ENCODE measurements around a stretch of chr15.

GRCh38 chr15:85623308-85624306 is 171.1 kb downstream of the KLHL25 start:
- PRO-cap = no peak
- RAMPAGE, long total RNA = no peak

DNA sequence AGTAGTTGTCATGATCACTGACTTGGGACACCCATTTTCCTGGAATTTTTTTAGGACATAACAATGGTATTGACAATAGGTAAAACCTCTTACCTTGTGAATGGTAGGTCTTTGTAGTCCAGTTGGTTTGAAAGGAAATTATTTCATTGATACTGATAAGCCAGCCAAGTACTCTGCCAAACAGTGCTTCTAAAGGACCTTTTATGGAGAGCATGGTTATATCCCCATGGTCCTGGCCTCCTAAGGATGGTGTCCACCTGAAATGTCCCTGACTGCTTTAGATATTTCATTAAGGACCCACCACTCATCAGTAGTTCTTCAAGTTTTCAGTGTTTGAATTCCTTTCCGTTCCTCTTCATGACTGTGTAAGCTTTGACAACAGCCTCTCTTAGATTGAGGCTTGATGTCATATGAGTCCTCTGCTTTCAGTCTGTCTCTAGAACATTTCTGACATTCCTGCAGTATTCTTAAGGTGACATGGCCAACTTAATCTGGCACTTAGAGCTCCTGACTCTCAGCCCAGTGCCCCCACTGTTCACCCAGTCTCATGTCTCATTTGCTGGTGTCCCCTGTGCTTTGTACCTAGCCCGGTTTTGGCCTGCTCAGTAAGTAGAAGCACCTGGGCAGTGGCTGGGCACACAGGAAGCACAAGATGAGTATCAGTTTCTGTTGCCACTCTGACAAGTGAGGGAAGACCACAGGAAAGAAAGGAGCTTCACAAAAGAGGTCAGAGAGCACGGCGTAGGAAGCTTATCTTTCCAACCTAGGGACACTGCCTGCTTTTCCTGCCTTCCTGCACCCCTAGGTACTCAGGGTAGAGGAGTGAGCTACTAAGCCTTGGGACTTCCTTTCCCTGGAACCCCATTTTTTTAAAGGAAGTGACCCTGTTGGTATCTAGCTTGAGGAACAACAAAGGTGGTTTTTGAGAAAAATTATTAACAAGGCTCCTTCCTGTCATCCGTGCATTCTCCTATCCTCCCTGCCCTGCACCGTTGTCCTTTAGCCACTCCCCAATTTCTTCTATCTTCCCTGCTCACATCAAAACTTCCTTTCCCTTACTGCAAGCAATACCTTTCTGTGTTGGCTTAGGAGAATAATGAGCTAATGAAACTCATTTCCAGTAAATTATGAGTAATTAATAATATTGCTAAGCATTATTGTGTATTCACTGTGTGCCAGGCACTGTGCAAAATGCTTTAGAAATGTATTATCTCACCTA is 103.2 kb downstream of the KLHL25 start:
- PRO-cap = no peak
- RAMPAGE, long total RNA = no peak

DNA sequence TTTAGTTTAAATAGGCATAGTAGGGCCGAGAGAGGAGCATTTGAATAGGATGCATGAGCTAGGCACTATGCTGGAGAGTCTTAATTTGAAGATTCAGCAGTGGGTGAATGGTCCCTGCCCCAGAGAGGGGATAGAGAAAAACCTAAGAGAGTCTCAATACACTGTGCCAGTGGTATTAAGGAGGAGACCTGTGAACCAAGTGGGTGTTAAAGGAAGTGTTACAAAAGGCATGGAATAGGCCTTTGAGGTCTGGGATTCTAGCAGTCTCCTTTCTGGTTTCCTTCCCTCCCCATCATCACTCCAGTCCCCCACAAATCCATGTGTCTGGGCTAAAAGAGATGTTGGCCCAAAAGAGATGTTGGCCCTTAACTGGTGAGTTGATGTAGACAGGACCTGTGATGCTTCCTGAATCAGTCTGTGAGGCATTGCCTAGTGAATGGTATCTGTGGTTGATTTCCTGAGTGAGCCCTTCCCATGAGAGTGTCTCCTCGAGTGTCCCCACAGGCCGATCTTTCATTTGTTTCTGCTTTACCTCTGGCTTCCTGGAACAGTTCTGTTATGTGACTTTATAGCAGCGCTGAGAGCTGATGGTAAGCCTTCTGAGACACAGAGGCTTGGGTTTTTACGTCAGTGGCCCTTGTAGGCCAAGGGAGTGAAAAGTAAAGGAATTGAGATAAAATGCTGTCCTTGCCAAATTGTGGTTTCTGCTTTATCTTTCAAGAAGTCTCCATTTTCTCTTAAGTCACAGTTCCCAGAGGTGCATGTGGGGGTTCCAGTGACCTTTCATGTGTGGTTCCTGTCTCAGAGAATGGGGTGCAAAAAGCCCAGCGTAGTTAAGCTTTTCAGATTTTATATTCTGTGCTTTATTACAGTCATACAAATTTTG is 87.8 kb downstream of the KLHL25 start:
- PRO-cap = bidirectional peak, plus-strand start at position 782 of the sequence, minus-strand start at position 542 of the sequence
- RAMPAGE, long total RNA = no peak

DNA sequence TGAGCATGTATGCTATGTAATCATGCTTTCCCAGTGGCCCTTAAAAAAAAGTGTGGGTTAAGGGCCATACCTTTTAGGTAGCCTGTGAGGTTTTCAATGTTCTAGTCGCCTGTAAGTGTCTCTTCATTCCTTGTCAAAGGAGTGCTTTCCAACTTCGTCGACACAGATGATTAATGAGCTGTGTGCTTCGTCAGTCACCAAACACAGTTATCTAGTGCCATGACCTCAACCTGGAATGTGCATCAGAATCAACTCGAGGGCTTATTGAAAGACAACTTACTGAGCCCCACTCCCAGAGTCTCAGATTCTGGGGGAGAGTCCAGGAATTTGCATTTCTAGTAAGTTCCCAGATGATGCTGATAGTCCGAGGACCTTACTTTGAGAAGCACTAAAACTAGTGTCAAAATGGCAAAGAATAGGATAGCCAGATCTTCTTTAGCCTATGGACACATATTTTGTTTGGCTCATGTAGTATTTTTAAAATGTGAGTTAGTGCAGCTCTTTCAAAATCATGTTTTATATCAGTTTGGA is 86.0 kb downstream of the KLHL25 start:
- PRO-cap = no peak
- RAMPAGE, long total RNA = no peak

DNA sequence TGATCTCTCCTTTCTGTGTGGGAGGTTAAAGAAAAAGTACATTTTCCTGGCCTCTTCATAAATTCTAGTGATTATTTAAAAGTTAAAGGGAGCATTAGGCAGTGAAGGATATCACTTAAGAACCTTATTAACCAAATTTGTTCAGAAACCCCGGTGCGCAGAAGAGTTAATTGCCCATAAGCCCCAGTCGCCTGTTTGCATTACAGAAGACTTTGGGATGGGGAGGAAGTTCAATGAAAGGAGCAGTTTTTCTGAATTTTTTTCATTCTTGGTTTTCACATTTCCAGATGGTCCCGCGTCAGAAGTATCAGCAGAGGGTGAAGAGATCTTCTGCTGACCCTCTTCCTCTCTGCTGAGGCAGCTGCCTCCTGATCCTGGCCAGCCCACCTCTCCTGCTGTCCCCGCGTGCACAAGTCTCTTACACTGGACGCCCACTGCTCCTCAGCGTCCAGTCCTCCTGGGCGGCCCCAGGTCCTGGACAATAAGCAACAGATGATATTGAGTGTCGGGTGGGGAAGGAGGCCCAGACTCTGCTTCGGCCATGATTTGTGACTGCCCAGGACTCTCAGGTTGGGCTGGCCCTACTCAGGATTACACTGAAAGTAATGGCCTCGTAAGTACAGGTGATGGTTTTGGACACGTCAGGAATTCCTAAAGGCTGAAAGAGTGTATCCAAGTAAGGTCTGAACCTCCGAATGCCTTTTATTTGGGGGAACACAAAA is 50.2 kb downstream of the KLHL25 start:
- PRO-cap = no peak
- RAMPAGE, long total RNA = no peak

- PRO-cap = no peak
- RAMPAGE, long total RNA = no peak
These were observed 49.3 kb downstream of the KLHL25 start for GRCh38 chr15:85745219-85745958.

DNA sequence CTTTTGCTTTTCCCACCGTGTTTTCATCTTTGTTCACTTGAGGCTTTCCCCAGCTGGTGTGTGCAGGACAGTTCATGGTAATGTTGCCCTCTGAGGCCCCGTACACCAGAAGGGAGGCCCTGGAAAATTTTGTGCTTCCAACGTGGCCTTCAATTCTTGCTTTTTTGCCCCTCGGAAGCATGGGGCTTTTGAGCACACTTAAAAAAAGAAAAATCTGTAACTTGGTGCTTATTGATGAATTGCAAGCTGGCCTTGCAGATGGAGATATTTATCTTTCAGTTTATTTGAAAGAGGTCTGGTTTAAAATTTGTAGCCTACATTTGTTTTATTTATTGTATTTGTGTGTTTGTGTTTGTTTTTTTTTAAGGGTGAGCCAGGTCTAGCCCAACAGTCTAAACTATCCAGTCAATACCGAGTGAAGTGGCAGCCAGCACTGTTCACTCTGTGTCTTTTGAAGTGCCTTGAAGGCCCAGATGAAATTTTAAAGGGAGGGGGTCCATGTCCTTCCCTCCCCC is 48.7 kb downstream of the KLHL25 start:
- PRO-cap = no peak
- RAMPAGE, long total RNA = no peak

GRCh38 chr15:85746916-85747862 is 47.5 kb downstream of the KLHL25 start:
- PRO-cap = no peak
- RAMPAGE, long total RNA = no peak

DNA sequence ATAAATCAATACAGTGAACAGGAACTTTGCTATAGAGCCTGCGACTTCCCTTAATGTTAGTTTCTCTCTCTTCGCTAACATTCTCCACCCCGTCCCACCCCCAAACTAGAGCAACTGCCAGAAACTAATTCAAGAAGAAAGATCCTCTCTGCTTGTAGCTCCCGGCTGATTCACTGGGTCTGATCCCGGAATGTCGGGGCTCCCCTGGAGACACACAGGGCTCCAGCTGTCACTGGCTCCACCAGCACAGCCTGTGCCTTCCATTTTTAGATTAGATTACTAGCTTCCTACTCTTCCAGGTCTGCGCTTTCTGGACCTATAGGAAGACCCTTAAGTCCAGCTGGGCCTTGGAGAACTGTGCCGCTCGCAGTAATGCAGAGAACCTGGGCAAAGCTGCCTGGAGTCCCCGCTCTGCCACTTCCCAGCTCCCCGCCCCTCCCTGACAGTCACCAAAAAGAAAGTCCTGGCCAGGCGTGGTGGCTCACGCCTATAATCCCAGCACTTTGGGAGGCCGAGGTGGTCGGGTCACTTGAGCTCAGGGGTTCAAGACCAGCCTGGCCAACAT is 45.1 kb downstream of the KLHL25 start:
- PRO-cap = no peak
- RAMPAGE, long total RNA = no peak

GRCh38 chr15:85770760-85771114 is 24.0 kb downstream of the KLHL25 start:
- PRO-cap = no peak
- RAMPAGE, long total RNA = no peak

DNA sequence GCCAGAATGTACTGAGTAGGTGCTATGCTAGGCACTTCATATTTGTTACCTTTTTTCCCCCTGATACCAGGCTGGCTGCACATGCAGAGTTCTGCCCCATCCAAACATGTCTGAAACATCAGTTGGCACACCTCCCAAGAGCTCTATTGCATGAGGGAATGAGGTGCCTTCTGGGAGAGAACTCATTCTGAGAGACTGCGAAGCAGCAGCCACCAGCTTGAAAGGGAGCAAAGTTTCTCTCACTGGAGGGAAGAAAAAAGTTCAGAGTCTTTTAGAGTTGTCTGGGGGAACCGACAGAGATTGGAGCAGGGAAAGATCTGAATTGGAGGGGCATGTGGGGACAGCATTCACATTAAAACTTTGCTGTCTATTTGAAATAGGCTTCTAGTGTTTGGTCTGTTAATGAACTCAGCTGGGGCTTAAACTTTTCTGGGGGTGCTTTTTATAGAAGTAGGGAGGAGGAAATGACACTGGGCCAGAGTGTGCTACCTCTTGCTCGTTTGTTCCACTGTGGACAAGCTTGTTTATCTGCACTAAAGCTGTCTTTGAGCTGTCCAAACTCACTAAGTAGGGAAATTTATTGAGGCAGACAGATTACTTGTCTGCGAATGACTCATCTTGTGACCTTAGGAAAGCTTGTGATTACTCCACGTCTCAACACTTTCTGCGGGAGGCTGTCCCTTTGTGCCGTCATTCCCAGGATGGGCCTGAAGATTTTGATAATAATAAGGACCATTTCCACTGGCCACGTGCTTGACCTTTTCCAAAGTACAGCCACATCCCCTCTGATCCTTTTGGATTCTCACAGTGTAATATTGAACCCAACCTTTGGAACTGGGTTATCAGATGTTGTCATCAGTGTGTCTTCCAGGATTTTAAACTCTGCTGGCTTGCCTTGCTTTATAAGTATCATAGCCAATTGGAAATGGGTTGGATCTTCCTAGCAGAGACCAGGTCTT is 84.4 kb downstream of the AGBL1 start:
- PRO-cap = no peak
- RAMPAGE, long total RNA = no peak

GRCh38 chr15:87949240-87949783 is 307.2 kb downstream of the NTRK3 start:
- PRO-cap = no peak
- RAMPAGE, long total RNA = no peak

- PRO-cap = no peak
- RAMPAGE, long total RNA = no peak
These were observed 9.8 kb downstream of the NTRK3 start for GRCh38 chr15:88246525-88247274.

GRCh38 chr15:88257061-88257580 is 582 bp upstream of the NTRK3 start:
- PRO-cap = no peak
- RAMPAGE, long total RNA = no peak

- PRO-cap = no peak
- RAMPAGE, long total RNA = no peak
These were observed 7.2 kb upstream of the ISG20 start for GRCh38 chr15:88631488-88632229.

DNA sequence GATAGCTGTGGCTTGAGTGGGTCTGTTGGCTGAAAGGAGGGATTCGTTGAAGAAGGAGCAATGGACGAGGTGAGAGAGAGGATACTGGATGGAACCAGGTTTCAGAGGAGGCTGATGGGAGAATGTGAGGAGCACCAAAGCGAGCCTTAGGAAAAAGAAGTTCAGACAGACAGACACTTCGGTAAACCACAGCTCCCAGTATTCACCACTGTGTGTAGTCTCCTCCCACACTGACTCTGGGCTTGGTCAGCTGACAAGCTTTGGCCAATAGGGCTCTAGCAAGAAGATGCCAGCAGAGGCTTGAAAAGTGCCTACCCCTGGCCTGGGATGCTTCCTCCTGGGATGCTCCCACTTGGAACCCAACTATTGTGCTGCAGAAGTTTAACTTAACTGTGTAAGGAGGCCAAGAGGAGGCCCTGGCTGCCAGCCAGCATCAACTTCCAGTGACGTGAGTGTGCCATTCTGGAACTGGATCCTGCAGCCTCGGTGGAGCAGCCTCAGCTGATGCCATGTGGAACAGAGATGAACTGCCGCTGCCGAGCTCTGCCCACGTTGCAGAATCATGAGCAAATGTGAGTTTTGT is 47.4 kb upstream of the ABHD2 start:
- PRO-cap = no peak
- RAMPAGE, long total RNA = no peak

GRCh38 chr15:89098331-89099041 is 10.2 kb downstream of the ABHD2 start:
- PRO-cap = no peak
- RAMPAGE, long total RNA = no peak

- PRO-cap = no peak
- RAMPAGE, long total RNA = no peak
These were observed 16.0 kb downstream of the ABHD2 start for GRCh38 chr15:89103991-89104969.

- PRO-cap = no peak
- RAMPAGE, long total RNA = no peak
These were observed 26.7 kb downstream of the ABHD2 start for GRCh38 chr15:89115044-89115281.

GRCh38 chr15:89116090-89116898 is 28.0 kb downstream of the ABHD2 start:
- PRO-cap = no peak
- RAMPAGE, long total RNA = no peak